ENCODE results near the genes MN1 and CHEK2.

DNA sequence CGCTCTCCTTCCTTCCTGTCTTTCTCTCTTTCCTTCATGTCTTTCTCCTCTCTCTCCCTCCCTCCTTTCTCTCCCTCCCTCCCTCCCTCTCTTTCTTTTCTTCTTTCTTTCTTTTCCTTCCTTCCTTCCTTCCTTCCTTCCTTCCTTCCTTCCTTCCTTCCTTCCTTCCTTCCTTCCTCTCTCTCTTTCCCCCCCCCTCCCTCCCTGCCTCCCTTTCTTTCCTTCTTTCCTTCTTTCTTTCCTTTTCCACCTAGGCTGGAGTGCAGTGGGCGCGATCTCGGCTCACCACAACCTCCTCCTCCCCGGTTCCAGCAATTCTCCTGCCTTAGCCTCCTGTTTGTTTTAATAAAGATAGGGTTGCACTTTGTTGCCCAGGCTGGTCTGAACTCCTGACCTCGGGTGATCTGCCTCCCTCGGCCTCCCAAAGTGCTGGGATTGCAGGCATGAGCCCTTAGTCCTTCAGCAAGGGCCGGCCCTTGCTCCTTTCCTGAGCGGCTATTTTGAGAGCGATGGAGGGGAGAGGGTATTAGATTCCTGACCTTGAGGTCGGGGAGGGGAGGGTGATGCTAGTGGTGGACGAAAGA lies 280.9 kb downstream of the CRYBA4 start:
- PRO-cap, result no peak

DNA sequence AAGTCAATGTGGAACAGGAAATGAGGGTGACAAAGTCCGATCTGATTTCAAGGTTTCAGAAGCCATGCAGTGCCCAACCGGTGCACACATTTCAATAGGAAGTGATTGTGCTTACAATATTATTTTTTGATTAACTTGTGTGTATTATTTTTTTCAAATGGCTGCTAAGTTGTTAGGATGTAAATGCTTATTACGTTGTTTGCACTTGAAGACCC lies 494.2 kb downstream of the CRYBA4 start:
- PRO-cap, result no peak

DNA sequence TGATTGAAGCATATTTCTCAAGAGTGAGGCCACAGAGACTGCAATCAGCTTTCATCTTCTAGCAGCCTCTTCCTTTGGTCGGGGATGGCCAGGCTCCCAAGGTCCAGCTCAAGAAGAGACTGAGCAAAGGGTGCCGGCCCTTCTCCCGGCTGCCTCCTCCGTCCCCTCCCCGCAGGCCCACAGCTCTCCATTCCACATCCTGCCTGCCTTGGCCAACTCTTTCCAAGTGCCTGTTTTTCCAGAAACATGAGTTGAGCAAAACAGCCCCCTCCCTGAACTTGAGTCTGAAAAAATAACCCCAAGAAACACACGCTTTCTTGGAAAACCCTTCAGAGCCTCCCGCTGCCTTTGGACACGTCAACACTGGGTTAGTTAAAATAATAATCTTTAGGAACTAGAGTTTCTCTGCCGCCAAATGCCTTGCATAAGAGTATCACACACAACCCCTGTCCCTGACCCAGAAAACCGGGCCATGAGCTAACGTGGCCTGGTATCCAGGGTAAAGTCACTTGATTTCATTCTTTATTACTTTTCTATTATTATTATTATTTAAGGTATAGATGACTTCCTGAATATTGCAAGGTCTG lies 587.4 kb downstream of the MN1 start:
- PRO-cap, result no peak

- PRO-cap, result no peak
Measured at GRCh38 chr22:27220098-27220499, 581.5 kb downstream of the MN1 start.

DNA sequence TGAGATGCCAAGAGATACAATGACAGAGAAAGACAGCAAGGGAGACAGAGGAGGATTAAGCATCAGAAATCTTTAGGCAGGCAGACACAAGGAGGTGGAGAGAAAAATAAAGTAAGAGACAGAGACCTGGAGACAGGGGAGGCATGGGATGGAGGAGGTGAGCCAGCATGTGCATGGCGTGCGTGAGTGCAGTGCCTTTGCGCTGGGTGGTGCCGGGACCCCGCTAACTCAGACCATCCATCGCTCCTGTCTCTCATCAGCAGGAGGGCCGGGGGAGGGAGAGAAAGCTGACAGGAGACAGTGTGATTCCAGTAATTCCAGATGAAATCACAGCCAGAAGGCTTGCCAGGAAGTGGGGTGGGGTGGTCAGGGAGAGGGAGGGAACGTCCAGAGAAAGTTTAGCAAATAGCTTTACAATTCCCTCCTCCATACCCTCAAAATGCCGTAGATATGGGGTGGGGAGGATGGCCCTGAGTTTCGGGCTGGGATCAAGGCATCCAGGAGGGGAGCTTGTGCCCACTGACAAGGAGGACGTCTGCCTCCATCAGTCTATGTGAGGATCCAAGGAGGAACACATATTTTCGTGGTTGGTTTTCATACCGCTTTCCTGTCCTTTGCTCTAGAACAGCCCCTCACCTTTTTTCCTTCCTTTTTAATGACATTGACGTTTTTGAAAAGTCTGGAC lies 577.0 kb downstream of the MN1 start:
- PRO-cap, result no peak

- PRO-cap, result no peak
Measured at GRCh38 chr22:27299117-27299666, 502.4 kb downstream of the MN1 start.

GRCh38 chr22:27462031-27462642 lies 339.4 kb downstream of the MN1 start:
- PRO-cap, result no peak

GRCh38 chr22:27801672-27802607 lies at the start of gene MN1:
Gene MN1, minus strand, starts transcription at chr22:27801756.
- PRO-cap, result bidirectional peak, plus-strand start at chr22:27801847, minus-strand start at chr22:27801763

GRCh38 chr22:27810393-27811068 lies 9.0 kb upstream of the MN1 start:
- PRO-cap, result unidirectional peak, minus-strand start at chr22:27810746

- PRO-cap, result no peak
Measured at GRCh38 chr22:27982390-27982845, 63.4 kb upstream of the PITPNB start.

DNA sequence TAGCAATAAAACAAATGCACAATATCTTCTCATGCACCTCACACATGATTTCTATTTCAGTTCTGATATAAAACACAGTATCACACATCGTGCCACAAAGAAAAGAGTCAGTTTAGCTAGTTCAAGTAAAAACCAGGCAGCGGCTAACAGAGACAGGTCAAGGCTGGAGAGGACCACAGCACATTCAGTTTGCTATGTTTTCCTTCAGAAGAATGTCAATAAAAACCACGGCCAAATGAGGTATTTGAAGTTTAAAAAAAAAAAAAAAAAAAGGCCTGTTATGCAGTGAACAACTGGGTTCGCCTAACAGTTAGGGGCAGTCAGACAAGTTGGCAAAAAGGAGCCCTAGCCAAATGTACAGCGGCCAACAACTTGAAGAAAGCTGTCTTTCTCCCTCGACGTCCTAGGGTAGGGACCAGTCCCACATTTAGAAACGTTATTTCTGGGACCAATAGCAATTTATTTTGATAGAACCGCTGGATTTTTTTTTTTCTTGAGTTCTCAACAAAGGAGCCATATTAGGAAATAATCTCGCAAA lies 237.9 kb downstream of the TTC28 start:
- PRO-cap, result unidirectional peak, plus-strand start at position 319 of the sequence

DNA sequence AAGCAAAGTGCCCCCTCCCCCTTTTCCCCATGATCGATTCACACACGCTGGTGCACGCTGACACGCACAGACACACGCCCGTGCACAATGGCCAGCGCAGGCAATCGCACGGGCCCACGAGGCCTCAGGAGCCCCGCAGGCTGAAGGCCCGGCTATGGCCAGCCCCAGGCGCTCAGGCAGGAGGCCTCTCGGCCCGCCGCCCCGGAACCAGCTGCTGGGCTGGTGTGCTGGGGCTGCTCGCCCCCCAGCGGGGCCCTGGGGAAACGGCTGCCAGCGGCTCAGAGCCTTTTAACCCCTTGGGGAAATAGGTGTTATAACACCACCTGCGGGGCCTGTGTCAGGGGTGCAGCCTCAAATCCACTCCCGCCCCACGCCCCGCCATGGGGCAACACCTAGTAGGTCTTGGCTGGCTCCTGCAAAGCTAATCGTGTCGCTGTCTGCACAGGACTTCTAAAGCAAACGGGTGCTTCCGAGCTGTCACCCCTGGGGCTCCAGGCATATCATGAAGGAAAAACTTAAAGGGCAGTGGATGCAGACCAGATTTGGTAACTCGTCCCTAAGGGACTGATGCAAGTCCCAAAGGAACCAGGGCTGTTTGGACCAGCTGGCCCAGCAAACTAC lies 237.4 kb downstream of the TTC28 start:
- PRO-cap, result no peak

DNA sequence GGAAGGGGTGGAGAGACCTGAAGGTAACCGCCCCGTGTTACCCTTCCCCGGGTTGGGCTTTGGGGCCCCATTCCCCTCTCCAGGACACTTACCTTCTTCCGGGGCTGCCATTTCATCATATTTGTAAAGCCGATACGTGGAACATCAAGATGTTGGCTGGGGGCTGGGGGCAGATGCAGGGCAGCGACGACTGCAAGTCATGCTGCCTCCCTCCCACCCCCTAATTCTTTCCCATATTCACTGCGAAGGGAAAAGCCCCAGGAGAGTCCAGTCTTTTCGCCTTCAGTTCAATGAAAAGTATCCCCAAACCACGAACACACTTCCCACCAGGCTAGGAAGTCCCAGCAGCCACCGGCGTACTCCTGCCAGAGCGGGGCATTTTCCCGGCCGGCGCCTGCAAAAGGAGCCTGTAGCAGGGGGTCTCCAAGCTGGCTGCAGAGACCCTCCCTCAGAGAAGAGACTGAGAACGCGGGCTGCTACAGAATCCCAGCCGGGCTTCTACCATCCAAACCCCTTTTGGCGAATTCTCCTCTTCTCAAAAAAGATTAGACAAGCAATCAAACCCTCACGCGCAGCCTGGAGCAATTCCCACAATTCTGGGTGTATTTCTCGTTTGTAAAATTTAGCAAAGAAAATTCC lies 236.7 kb downstream of the TTC28 start:
- PRO-cap, result no peak

DNA sequence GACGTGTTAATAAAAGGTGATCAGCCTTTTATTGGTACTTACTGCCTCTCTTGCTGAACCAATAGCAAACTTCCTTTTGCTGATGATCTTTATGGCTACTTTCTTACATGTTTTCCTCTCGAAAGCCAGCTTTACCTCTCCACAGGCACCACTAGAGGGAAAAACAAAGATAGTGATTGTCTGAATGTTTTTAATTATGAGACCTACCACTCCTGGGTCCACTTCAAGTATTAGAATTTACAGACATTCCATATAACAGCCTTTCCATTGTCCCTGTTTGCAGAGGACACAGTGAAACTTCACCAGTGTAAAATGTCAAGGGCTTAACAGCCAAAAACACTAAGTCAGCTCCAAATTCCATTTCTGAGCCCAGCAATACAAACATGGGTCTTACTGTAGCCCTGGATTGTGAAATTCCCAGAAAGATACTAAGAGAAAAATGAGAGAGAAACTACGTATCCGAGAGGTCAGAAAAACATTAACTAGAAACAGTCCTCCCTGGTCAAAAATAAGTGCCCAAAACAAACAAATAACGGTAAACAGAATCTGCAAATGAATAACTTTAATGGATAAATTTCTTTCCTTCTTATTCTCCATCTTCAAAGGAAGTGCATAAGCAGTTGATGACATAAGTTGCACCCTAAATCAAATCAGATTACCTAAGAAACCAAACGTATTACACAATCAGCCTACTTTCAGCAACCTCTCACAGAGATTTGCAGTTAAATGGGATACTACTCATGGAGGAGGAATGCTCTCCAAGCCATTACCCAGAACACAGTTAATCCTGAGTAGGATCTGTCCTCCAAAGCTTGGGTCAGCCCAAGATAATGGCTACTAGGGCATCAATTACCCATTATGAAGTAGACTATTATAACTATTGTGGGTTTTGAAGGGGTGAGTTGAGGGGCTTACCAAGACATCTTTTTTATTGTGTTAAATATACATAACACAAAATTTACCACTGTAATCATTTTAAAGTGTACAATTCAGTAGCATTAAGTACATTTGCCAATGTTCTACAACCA lies 29.4 kb downstream of the CHEK2 start:
- PRO-cap, result no peak

GRCh38 chr22:28741491-28741890 lies at the start of gene CHEK2:
Gene CHEK2, minus strand, starts transcription at chr22:28741820.
- PRO-cap, result bidirectional peak, plus-strand start at chr22:28742052, minus-strand start at chr22:28741820

DNA sequence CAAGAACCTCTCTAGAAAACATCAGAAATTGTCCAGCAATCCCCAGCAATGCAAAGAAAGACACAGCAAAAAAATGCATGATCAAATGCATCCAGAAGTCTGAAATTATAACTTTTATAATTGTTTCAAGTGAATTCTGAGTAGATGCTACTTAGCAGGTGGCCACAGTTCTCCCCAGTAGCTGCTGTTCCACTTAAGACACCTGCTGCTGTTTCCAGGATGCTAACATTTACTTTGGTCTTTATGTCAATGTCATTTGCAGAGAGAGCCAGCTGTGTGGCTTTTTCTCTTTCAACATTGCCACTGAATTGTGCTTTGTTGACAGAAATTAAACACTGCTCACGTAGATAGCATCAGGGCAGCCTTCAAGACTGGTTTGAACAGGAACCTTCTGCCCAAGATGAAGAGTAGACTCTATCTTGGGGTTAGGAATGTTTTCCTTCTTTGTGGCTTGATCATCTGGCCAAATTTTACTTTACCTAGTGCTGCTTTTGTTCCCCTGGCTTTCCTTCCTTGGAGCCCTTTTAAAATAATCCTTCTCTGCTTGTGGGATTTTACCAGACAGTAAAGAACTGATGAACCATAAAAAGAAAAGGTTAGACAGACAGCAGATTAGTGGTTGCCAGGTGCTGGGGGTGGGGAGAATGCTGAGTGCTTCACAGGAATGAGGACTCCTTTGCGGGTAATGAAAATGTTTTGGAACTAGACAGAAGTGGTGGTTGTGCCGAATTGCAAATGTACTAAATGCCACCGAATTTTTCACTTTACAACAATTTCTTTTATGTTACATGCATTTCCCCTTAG lies 50.5 kb downstream of the CCDC117 start:
- PRO-cap, result unidirectional peak, minus-strand start at position 299 of the sequence

DNA sequence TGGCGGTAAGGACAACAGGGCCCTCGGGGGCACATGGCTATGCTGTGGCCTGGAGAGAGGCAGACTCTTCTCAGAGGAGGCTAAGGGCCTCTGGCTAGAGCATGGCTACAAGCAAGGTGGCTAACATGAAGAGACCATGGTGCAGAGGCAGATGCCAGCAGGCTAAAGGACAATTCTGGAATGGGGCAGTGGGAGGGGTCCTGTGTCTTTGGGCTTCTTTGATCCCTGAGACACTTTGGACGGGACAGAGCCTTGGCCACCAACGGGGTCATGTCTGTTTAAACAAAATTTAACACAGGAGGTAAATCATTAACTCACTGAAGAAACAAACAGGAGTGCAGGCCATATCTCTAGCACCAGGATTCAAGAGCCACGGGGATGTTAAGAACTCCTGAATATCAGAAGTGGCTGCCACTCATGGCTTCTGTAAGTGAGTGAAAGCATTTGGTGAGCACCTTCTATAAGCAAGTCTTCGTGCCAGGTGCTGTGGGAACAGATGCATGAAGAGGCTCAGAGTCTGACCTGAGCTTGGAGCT lies 18.4 kb upstream of the ZNRF3 start:
- PRO-cap, result unidirectional peak, plus-strand start at position 353 of the sequence

GRCh38 chr22:28897098-28897334 lies 13.6 kb downstream of the ZNRF3 start:
- PRO-cap, result no peak

GRCh38 chr22:29090046-29090555 lies 17.3 kb downstream of the KREMEN1 start:
- PRO-cap, result no peak

- PRO-cap, result no peak
Measured at GRCh38 chr22:29112776-29113243, 40.0 kb downstream of the KREMEN1 start.